Fibroblast of villous mesenchyme (primary cell): ENCODE measurements around a stretch of chr2.

GRCh38 chr2:222944061-222944579, 83.3 kb downstream of the ACSL3 start:
- CAGE, long polyA plus RNA = no peak

DNA sequence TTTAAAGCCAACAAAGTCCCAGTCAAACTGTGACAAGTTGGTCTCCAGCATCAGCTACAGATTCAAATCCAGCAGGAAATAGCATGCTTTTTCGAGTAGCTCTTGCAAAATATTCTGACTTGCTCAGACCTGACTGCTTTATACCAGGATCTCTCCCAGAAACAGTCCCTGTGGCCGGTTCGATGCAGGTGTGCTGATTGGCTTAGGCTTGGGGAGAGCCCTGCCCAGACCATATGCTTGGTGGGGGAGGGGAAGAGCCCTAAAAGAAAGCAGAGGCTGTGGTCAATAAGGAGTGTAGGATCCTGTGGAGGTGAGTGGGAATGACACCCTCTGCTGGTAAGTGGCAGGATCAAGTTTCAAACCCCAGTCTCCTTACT, 49.6 kb downstream of the KCNE4 start:
- CAGE, long polyA plus RNA = no peak

- CAGE, long polyA plus RNA = no peak
These were observed 132.8 kb downstream of the SCG2 start for GRCh38 chr2:223469260-223469776.

DNA sequence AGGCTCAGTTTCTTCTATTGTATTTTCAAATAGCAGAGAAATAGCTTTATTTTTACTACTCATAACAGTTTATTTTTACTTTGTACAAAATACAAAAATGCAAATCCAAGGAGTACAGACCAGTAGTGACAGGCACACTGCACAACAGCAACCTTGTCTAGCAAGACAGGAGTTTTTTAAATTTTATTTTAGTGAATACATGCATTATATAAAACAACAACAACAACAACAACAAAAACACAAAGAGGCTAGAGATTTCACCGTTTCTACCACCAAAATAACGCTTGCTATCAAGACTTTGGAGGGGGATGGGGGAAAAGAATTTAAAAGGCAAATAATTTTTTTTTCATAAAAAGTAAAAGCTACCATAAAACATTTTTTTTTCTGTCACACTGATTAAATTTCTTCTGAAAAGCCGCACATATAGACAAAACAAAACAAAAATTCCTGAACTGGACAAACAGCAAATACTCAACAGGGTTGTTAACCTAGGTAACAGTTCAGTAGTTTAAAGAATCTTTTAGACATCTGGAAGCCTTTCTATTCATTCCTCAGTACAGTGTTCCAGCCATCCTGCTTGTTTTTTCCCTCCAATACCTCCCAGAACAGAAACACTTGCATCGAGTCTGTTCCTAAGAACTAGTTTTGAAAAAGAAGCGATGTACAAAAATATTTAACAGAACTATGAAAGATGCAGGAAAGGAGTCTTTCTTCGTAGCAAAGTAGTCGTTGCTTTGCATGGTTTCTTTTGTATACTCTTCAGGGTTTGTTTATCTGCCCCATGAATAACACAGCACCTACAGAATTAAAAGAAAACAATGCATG, 18.1 kb downstream of the MRPL44 start:
- CAGE, long polyA plus RNA = no peak

GRCh38 chr2:223982374-223983052, 25.2 kb downstream of the MRPL44 start:
- CAGE, long polyA plus RNA = start-site peak on the minus strand at chr2:223982681-223982777, 162 and 127 reads in 2 replicates

GRCh38 chr2:224086649-224087159, 47.6 kb upstream of the SERPINE2 start:
- CAGE, long polyA plus RNA = no peak

DNA sequence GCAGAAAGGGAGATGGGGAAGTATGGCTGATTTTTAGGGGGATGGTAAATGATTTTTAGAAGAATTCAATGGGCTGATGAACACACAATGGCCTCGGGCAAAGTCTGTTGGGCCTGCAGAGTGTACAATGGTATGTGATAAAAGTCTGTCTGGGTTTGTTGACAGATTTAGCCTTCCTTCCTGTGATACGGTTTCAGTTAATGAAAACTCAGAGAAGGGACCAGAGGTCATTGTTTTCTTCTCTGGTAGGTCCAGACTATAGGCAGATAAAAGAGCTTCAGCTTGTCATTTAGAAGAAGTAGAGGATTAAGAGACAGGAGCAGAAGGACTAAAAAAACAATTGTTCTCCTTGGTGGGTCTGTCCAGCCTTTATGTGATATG, 107.3 kb upstream of the SERPINE2 start:
- CAGE, long polyA plus RNA = no peak

GRCh38 chr2:224399667-224400132, 2.2 kb downstream of the FAM124B start:
- CAGE, long polyA plus RNA = no peak

DNA sequence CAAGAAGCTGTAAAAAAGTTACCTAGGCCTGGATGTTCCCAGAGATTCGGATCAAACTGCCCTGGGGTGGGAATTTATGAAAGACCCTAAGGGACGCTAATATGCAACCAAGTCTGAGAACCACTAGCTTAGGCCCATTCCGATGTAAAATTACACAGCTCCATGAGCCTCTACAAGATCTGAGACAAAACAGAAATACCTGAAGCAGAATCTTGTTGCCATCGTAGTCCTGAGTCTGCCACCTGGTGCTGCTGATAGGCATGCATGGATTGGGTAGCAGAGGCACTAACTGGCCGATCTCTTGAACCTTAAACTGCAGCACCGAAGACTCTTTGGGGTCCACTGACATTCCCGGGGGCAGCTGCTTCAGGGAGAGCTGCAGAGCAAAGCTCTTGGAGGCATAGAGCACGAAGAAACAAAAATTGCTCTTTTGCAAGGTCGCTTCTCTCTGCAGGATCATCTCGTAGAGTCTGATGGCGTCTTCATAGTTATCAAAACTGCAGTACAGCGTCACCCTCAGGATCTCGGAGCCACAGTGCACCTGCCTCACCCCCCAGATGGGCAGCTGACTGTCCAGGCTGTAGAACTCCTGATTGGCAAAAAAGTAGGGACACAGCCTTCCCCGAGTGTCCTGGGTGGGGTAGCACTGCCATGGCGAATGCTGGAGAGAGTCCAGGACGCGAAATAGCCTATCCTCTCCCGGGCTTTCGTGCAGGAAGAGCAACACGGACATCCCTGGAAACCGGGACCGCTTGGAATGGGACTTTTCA, 884 bp downstream of the FAM124B start:
- CAGE, long polyA plus RNA = no peak

GRCh38 chr2:224448983-224449520, 47.1 kb upstream of the FAM124B start:
- CAGE, long polyA plus RNA = no peak

- CAGE, long polyA plus RNA = no peak
These were observed 37.7 kb downstream of the CCDC195 start for GRCh38 chr2:224678322-224678955.

DNA sequence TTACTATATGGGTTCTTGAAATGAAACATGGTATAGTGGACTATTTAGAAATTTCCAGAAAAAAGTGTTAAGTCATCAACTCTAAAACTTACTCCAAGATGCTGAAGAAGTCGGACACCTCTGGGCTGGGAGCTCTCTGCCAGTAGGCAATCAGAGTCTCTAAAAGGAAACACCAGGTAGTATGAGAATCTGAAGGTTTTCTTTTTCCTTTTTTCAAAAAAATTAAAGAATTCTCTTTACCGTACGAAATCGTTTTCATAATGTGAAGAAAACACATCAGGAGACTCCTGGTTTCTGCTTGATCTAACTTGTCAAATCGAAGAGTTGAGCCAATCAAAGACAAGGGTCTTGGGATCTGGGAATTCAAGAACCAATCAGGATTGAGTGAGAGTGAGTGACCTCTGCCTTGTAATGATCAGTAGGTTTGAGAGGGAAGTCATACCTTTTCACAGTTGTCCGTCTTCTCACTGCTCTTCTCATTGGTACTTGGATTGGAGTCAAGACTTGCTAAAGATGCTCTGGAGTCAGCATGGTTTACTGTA, 88.9 kb upstream of the CCDC195 start:
- CAGE, long polyA plus RNA = no peak

DNA sequence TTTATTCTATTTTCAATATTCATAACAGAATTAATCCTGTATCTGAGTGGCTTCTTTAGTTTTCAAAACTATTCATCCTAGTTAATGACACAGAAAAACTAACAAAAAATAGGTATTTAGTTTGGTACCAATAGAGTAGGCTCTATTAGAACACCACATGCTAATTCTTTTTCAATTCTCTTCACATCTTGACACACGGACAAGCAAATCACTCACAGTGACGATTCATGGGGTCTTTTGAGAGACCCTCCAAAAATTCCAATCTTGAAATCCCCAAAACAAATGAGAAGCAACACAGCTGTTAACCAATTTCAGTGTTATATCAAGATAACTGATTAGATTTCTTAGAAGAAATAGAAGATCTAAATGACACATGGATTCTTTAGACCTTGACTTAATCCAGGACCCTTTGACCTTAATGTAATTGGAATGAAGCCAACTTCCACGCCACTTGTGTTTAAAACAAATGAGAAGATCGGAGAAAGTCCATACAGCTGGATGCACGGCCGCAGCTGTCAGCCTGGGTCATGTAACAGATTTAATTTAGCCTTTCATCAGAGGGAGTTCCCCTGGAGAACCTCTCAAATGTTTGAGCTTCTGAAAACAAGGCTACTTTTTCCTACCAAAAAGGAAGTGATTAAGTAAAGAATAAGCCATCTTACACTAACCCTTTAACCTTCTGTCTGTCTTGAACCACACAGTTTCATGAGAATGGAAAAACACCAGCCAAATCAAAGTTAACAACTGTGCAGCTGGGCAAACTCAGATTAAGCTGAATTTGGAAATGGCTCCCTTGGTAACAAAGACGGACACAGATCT, 103.8 kb downstream of the DOCK10 start:
- CAGE, long polyA plus RNA = no peak

- CAGE, long polyA plus RNA = no peak
These were observed 95.3 kb downstream of the DOCK10 start for GRCh38 chr2:224946698-224947554.

GRCh38 chr2:224948645-224949185, 93.6 kb downstream of the DOCK10 start:
- CAGE, long polyA plus RNA = no peak

DNA sequence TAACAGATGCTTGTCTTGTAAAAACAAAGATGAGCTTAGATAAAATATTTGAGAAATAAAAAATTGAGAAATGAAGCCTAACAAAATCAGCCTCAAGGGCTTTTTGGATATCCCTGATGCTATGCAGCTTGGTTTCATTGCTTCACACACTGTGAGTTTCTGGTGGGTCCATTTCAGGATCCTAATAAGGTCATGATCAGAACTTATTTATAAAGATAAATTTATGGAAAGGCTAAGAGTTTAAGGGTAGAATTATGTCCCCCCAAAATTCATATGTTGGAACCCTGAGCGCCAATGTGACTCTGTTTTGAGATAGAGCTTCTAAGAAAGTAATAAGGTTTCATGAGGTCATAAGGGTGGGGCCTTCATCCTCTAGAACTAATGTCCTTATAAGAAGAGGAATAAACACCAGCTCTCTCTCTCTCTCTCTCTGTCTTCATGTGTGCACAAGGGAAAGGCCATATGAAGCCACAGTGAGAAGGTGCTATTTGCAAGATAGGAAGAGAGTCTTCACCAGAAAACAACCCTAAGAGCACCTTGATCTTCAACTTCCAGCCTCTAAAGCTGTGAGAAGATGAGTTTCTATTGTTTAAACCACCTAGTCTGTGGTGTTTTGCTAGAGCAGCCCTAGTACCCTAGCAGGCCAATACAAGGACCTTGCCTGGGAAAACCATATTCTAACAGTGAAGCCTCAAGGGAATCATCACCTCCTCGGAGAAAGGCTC, 55.9 kb downstream of the DOCK10 start:
- CAGE, long polyA plus RNA = no peak

DNA sequence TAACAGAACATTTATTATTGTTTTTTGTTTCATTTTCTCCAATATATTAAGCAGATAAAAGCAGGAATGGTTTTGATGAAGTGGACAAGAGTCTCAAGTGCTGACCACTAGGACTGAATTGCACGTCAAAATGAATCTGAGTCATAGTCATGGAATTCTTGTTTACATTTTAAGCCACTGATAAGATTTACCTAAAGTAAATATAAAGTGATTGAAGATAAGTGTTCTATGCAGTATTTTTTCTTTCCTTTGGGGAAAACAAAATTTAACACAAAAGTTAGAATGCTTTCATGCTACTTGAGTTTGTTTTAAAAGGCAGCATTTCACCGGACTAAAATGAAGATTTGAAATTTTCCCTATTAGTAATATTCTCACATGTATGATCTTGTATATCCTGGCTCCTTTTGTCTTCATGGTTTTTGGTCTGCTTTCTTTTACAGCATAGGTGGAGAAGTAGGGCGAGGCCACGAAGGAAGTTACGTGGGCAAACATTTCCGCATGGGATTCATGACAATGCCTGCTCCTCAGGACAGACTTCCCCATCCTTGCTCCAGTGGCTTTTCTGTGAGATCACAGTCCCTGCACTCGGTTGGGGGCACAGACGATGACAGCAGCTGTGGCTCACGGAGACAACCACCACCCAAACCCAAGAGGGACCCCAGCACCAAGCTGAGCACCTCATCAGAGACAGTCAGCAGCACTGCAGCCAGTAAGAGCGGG, 113.6 kb downstream of the NYAP2 start:
- CAGE, long polyA plus RNA = no peak

GRCh38 chr2:225744542-225745197, 345.2 kb downstream of the NYAP2 start:
- CAGE, long polyA plus RNA = no peak

DNA sequence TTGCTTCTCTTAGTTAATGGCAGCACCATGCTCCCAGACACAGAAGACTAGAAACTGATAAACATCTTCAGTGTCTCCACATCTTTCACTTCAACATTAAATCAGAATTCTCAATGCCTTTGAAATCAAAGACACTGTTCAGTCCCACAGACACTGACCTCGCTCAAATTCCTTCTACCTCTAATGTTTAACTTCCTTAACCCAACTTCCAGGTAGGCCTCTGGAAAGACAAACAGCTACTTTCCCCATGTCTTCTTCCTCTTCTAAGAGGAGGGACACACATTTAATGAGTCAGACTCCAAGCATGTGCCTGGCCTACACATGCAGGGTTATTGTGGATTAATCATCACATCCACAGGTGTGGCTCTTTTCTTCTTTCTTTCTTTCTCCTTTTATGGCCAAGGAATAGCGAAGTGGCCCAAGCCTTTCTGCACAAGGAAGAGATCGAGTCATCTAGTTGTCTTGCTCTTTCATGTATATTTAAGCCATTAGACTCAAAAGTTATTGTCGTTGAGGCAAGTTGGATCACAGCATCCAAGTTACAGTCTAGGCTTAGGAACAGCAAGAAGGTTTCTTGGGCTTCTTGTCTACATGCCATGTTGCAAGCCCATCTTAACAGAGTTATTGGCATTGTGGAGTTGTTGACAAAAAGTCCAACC, 387.8 kb downstream of the IRS1 start:
- CAGE, long polyA plus RNA = no peak

- CAGE, long polyA plus RNA = no peak
These were observed 315.8 kb downstream of the IRS1 start for GRCh38 chr2:226483837-226484245.